Left cardiac atrium (tissue), 1 donor: ENCODE data around the gene DMC1.

DNA sequence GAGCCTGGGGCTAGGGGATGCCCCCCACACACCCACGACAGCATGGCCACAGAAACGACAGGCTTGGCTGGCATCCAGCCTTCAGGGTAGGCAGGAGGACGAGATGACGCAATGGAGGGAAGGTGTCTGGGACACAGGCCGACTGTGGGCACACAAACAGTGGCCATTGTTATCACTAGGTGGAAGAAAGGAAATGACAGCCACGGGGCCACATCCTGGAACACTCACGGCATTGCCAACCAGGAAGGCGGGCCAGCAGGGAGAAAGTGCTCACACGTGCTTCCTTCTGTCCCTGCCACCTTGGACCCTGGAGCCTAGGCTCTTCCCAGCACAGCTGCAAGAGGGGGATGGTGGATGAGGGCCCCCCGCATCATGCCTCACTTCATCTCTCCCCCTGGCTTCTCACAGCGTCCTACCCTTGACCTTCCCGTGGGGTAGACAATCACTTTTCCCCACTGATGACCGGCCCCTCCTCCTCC lies 8.7 kb downstream of the PLA2G6 start:
- PRO-cap, result no peak

DNA sequence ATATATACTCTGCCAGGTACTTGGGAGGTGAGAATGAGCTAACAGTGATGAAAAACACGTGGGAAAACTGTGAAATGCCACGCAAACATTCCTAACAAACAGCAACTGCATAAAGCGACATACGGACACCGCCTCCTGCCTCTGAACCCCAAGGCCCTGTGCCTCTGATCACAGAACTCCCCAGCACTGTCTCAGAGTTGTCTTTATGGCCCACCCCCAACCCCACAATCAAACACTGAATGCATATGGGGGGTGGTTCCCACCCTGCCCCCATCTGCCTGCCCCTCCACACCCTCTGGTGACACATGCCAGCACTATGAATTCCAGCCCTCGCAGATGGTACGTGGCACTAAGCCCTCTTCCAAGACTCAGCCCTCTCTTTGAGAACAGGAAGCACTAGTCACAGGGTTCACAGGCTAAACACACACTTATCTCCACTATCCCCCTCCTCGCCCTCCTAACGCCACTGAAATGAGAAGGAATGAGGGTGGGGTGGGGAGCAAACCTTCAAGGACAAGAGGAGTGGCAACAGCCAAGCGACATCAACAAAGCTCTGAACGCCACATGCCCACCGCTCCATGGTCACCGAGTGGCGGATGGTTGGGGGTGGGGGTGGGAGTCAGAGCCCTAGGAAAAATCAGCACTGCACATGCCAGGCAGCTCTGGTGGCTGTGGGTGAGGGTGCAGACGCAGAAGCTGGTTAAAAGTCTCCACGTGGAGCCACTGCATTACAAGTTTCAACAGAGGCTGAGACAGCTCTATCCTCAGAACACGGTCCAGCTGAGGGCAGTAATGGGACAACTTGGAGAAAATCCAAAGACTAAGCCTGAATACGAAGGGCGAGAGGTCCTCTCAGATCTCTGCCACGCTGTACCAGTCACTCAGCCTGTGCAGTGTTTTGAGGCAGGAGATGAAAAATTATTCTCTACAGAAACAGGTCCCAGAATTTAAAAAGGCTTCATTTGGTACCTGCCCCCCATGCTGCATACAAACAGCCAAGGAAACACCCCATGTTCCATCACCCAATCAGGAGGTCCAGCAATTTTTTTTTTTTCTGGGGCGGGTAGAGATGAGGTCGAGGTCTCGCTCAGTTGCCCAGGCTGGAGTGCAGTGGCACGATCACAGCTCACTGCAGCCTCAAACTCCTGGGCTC lies 33.5 kb downstream of the TMEM184B start:
- PRO-cap, result no peak

DNA sequence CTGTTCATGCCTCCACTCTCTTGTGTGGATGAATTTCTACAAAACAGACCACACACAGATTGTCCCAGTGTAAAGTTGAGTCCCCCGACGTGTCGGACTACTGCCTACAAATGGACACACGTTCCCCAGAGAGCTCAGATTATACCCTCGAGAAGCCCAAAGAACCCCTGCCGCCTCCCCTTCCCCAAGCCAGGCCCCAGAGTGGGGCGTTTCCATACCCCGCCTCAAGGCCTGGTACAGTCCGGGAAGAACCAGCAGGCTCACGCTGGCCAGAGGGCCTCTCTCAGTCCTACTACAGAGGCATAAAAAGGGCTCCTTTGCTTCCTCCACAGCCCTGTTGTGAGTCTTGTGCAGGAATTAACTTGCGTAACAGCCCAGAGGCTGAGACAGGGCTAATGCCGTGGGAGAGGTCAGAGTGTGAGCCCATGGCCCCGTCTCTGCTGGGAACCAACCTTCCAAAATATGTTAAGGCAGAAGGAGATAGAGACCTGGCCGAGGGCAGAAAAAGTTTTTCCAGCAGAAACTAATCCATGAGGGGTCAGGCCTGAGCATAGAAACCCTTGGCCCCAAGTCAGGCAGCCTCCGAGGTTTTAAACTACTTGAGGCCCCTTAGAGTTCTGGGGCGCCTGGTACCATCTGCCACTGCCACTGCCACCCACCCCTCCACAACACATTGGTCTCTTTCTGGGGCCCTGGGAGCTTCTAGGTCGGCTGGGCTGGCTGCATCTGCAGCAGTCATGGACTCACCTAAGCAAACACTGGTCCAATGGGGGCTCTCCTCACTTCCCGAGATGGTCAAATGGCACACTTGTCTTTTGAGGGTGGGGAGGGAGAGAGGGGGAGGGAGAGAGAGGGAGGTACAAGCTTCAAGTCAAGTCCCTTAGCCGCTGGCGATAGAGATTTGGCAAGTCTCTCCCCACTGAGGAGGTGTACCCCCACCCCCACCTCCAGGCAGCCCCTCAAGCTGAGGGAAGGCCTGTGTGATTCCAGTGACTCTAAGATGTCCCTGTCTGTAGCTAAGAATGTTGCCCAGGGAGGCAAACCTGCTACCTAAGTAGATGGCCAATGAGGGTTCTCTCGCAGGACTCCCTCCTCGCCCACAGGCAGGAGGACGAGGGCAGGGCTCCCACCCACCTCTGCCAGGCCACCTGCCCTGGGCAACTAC lies 20.1 kb upstream of the TMEM184B start:
- PRO-cap, result no peak

DNA sequence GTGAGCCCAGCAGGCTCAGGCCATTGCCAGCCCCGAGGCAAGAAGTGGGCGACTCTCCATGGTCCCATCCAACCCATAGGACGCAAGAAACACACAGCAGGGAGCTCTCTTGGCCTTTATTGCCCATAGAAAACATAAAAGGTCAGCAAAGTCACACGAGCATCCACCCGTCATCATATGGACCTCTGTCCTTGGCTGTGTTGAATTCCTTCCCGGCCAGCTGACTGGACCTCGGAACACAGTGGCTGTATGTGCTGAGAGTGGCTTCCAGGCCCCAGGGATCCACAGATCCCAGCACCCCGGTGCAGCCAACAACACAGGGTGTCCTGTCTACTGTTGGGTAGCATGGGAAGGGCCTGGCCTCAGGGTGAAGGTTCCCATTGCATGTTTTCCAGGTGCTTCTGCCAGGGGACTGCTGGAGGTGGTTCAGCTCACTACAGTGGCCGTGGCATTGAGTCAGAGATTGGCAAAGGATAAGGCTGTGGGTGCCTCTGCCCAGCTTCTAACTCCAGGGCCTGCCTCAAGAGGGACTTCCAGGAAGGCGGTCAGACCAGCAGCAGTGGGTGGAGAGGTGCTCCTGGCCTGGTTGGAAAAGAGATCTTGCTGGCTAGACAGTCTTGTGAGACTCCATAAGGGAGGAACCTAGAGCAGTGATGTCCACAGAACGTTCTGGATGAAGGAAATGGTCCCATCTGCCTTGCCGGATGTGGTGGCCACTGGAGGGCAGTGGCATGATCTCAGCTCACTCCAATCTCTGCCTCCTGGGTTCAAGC lies 20.9 kb downstream of the CSNK1E start:
- PRO-cap, result no peak

DNA sequence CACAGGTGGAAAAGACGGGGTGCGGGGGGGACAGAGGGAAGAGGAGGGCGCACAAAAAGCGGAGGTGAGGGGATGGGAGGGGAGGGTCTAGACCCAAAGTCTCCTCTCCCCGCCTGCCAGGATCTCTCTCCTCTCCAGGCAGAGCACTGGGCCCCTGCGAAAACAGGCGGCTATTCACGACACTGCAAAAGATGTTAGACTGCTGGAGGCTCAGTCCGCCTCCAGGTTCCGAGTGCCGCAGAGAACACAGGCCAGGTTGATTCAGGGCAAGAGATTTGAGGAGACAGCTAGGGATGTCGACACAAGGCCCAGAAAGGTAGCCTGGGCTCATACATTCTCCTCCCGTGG lies 394 bp upstream of the CSNK1E start:
- PRO-cap, result no peak

- PRO-cap, result no peak
Observed at GRCh38 chr22:38348140-38348933, 31.1 kb upstream of the CSNK1E start.

GRCh38 chr22:38350308-38350817 lies 33.1 kb upstream of the CSNK1E start:
- PRO-cap, result no peak

DNA sequence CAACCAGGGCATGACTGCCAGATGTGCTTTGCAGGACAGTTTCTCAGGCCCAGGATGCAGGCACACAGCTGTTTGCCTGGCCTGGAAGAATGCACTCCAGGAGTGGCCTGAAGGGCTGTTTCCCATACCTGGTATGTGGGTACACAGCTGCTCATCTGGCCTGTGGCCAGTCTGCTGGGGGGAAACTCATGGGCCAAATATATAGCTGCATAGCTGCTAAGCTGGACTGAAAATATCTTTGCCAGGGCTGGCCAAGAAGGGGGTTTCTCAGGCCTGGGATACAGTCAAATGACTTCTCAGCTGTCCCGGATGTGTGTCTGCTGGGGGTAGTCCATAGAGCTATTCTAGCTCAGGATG lies 56.7 kb upstream of the CSNK1E start:
- PRO-cap, result no peak

- PRO-cap, result bidirectional peak, plus-strand start at chr22:38398499, minus-strand start at chr22:38398487; bidirectional peak, plus-strand start at chr22:38399043, minus-strand start at chr22:38398915
Observed at GRCh38 chr22:38398115-38399152, 56.6 kb downstream of the KCNJ4 start.

DNA sequence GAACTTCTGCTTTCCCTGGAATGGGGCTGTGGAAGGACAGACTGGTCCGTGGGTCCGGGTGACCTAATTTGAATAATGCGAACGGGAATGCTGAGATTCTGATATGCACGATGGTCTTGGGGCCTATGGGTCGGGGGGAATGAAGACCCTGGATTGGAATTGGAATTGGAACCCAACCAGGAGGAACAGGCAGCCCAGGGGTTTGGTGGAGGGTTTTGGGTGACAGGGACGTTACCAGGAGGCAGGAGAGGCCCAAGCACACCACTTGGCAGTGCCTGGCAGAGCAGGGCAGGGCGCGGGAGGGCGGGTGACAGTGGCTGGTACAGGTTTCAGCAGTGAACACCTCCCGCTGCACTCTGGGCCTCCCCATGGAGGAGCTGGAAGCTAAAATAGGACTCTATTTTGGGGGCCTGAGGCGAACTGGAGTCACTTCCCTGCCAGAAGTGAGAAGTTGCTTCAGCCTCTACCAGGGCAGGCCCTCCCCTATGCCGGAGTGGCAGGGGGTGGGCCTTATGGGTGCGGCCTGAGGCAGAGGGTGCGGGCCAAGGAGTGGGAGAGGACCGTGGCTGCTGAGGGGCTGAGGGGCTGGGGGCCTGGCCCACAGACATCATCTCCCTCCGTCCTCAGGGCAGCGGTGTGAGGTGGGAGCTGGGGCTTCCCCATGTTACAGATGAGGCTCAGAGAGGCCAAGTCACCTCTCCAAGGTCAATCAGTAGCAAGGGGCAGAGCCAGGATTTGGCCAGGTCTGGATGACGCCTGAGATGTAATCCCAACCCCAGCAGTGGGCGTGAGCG lies 39.5 kb downstream of the KCNJ4 start:
- PRO-cap, result no peak

DNA sequence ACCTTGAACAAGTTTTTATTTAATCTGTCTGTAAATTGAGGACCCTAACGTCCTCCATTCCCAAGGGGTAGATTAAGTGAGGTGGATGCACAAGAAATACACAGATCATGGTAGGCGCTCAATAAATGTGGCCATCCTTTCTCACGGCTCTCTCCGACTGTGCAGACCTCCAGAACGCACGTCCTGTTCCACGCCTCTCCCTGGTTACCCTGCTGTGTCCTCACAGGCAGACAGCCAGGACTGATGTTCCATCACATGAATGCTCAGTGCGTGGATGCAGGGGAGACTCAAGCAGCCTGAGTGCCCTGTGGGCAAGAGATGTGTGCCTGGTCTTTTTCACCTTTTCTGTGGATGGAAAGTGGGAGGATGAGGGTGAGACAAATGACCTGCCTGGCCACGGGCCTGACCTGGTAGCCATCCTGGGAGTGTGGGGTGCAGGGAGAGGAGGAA lies 2.4 kb upstream of the KCNJ4 start:
- PRO-cap, result unidirectional peak, minus-strand start at position 161 of the sequence

DNA sequence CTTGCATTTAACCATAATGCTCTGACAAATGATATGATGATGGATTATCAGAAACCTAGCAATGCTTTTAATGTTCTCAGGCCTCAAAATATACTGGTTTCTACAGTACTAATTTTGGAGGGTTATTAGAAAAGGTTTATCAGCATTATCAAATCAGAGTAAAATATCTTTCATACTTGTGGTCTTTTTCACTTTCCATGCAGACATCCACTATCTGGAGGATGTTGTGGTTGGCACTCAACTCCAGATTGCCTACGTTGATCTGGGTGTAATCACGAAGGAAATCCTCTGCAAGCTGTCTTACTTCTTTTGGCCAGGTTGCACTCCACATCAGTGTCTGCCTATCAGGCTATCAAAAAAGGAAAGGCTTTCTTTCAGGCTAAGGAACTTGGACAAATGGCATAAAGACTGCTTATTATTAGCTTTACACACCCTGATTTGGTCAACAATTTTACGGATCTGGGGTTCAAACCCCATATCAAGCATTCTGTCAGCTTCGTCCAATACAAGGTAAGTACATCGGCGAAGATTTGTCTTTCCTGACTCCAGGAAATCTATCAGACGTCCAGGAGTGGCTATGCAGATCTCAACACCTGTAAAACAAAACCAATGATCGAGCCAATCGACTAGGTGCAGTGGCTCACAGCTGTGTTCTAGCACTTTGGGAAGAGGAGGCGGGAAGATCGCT lies 11.5 kb downstream of the DDX17 start:
- PRO-cap, result no peak

- PRO-cap, result no peak
Observed at GRCh38 chr22:38501002-38501490, 5.1 kb downstream of the DDX17 start.

GRCh38 chr22:38569638-38570336 lies at the start of gene DMC1:
DMC1 (minus strand) TSS chr22:38570183.
- PRO-cap, result bidirectional peak, plus-strand start at chr22:38570468, minus-strand start at chr22:38570180

DNA sequence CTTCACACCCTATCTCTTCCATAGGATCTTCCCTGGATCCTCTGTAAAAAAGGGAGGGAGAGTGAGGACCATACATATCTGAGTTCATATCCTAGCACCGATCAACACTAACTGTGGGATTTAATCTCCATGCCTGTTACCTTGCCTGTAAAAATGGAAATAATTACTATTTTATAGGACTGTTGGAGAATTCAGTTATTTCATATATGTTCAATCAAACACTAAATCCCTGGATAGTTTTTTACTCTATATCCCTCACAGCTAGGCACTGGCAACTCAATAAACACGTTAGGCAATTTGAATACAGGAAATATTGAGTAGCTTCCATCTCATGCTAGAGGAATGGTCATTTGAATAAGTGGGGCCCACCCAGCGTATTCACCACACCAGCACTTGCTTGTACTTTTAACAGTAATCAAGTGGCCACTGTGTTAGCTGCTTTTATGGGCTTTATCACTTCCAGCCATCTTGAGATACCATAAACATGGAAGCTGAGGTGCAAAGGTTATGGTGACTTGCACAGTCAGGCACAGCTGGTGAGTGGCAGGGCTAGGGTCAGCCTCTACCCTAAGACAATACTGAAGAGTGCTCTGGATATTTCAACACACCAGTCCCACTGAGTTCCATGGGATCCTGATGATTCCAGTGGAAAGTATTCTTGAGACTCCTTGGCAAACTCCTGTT lies 6.8 kb downstream of the JOSD1 start:
- PRO-cap, result no peak

GRCh38 chr22:38696504-38697721 lies 3.8 kb downstream of the JOSD1 start:
- PRO-cap, result no peak

- PRO-cap, result no peak
Observed at GRCh38 chr22:38736665-38737103, 19.1 kb downstream of the SUN2 start.

- PRO-cap, result no peak
Observed at GRCh38 chr22:38737848-38738940, 17.6 kb downstream of the SUN2 start.

- PRO-cap, result no peak
Observed at GRCh38 chr22:38750206-38751203, 5.3 kb downstream of the SUN2 start.

DNA sequence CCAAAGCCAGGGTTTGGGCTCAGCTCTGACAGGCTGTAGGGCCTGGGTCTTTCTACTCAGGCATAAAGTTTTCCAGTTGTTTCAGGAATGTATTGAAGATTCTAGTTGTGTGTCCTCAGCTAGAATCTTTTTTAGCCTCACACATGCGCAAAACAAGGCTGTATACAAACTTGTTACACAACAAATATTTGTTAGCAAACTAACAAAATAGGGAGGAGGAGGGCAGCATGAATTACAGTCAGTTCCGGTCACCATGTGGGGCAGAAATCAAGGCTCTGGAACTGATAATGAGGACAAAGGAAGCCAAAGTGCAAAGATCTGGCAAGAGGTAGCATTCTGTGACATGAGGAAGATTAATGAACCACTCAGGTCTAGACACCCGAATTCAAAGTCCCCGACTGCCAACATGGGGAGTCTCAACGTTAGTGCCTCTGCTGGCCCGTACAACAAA lies 2.0 kb downstream of the SUN2 start:
- PRO-cap, result no peak